Measurements from ENCODE around the gene ITGB1BP1.

DNA sequence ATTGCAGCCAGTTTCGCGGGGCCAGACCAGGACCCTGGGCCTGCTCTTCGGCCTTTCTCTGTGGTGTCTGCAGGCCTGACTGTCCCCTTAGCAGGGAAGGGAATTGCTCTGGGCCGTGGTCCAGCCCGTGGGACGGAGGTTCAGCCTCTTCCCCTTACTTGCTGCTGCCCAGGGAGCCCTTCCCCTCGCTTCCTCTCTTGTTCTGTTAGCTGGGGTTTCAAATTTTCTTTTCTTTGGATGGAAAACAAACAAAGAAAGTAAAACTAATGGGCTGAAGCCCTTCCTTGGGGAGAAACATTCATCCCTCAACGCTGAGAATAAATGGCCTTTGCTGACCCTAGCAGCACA lies 52.3 kb downstream of the ASAP2 start:
- PRO-cap, 3 experiments, result no peak in any of the 3 experiments
- RAMPAGE, long total RNA, 4 experiments, result no peak in any of the 4 experiments
- RRBS, result no CpG with 5 or more reads among the region's 8 CpGs

GRCh38 chr2:9262489-9263368 lies 56.1 kb downstream of the ASAP2 start:
- PRO-cap, 3 experiments, result no peak in any of the 3 experiments
- RAMPAGE, long total RNA, 4 experiments, result no peak in any of the 4 experiments
- RRBS, result no CpG with 5 or more reads among the region's 18 CpGs

DNA sequence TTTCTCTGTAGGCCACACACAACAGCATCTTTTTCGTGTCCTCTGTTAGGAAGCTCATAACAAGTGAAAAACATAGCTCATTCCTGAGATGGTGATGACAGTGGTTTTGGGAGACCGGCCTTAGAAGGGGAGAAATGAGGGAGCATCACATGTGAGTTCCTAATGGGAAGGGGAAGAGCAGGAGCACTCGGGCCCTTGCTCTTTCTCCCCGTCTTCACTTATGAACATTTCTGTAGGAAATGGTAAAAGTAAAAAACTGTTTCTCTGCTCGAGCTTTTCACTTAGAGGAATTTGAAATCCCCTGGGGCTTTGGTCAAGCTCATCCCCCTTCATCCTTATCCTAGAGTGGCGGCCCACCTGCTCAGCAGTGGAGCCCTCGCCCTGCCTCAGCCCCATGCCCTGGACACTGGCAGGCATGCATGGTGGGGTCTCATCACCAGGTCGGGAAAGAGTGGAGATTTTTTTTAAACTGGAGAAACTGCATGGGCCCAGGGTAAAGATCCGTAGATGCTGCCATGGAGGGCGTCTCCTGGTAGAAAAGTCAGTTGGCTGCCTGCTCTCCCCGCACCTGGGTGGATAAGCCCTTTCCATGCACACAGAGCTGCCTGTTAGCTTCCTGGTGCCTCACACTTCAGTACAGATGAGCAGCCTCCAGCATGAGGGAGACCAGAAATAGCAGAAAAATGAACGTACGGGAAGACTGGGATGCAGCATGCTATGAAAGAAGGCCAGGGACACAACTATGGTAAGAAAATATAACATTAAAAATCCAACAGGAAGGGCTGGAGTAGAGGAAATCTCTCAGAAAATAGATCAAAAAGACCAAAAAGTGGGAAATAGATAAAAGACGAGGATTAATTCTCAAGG lies 91.8 kb downstream of the ASAP2 start:
- PRO-cap, 3 experiments, result no peak in any of the 3 experiments
- RAMPAGE, long total RNA, 4 experiments, result no peak in any of the 4 experiments
- RRBS, result no CpG with 5 or more reads among the region's 14 CpGs

DNA sequence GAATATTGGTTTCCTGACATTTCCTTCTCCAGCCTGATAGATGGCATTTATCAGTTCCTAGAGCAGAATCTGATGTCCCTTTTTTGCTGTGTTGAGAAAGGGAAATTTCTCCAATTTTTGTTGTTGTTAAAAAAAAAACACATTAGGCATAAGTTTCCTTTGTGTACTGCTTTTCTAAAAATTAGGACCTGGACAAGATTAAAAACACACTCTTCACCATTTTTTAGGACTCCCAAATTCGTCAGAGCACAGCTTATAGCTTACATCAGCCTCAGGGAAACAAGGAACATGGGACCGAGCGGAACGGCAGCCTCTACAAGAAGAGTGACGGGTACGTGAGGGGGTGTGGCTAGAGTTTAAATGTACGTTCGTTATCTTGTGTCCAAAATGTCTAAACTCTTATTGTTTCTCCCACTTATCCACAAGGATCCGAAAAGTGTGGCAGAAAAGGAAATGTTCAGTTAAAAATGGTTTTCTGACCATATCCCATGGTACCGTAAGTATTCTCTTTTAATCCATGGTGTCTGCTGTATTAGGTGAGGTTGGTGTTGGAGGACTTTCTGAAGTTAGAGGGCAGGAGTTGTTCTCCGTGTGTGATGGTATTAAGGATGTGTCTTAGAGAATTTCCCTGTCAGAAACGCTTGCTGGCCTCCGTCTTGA lies 78.9 kb downstream of the ITGB1BP1 start:
- PRO-cap, 3 experiments, result no peak in any of the 3 experiments
- RAMPAGE, long total RNA, 4 experiments, result no peak in any of the 4 experiments
- RRBS, result no CpG with 5 or more reads among the region's 13 CpGs

GRCh38 chr2:9422814-9423756 lies at the start of gene ITGB1BP1:
ITGB1BP1 (minus strand) TSS chr2:9423528.
- PRO-cap, 3 experiments, result peak in 3 of 3 experiments; most common plus-strand start chr2:9422862 (in 3); most common minus-strand start chr2:9423176 (in 3)
- RAMPAGE, long total RNA, 4 experiments, result start-site peak on the plus strand in 3 of 4 experiments, at chr2:9422880-9423682 at its widest, 6 to 438 reads per replicate; start-site peak on the minus strand in 4 of 4 experiments, at chr2:9423157-9423547 at its widest, 94 to 379 reads per replicate
- RRBS, result 1% methylated on average over 37 of the region's 96 CpGs

- PRO-cap, 3 experiments, result peak in 2 of 3 experiments; most common plus-strand start chr2:9474817 (in 1); most common minus-strand start chr2:9474792 (in 2)
- RAMPAGE, long total RNA, 4 experiments, result no peak in any of the 4 experiments
- RRBS, result 1% methylated on average over 33 of the region's 71 CpGs
These were observed 546 bp downstream of the IAH1 start for GRCh38 chr2:9474663-9475531.

GRCh38 chr2:9476267-9476760 lies 2.0 kb downstream of the IAH1 start:
- PRO-cap, 3 experiments, result no peak in any of the 3 experiments
- RAMPAGE, long total RNA, 4 experiments, result no peak in any of the 4 experiments
- RRBS, result no CpG with 5 or more reads among the region's 6 CpGs

- PRO-cap, 3 experiments, result no peak in any of the 3 experiments
- RAMPAGE, long total RNA, 4 experiments, result no peak in any of the 4 experiments
- RRBS, result 100% methylated on average over 1 of the region's 14 CpGs
These were observed 21.0 kb downstream of the IAH1 start for GRCh38 chr2:9495192-9495884.

- PRO-cap, 3 experiments, result no peak in any of the 3 experiments
- RAMPAGE, long total RNA, 4 experiments, result no peak in any of the 4 experiments
- RRBS, result no CpG with 5 or more reads among the region's 21 CpGs
These were observed 61.8 kb upstream of the YWHAQ start for GRCh38 chr2:9692354-9693150.

DNA sequence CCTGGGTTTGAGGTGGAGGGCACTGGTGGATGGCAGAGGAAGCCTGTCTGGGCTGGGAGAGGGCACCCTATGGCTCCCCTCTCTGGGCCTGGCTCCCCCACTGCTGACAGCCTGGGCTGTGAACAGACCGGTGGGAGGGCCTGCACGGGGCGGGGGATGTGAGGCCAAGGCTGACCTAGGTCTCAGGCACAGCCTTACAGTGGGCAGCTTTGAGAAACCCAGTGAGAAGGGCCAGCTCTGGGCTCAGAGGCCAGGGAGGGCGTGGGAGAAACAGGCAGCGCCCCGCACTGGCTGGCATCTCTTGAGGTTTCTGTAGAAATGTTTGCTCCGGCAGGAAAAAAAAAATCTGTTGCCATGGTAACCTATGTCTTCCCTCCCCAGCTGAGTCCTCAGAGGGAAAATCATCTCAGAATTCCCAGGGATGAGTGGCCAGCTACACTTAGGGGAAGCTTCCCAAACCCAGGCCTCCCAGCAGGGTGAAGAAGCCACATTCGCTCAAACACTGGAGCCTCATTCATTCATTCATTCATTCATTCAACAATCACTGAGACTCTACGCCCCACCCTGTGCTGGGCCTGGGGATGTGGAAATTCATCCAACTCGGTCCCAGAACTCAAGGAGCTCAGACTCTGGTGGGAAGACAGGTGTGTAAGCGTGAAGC lies 71.7 kb upstream of the TAF1B start:
- PRO-cap, 3 experiments, result no peak in any of the 3 experiments
- RAMPAGE, long total RNA, 4 experiments, result no peak in any of the 4 experiments
- RRBS, result no CpG with 5 or more reads among the region's 11 CpGs

DNA sequence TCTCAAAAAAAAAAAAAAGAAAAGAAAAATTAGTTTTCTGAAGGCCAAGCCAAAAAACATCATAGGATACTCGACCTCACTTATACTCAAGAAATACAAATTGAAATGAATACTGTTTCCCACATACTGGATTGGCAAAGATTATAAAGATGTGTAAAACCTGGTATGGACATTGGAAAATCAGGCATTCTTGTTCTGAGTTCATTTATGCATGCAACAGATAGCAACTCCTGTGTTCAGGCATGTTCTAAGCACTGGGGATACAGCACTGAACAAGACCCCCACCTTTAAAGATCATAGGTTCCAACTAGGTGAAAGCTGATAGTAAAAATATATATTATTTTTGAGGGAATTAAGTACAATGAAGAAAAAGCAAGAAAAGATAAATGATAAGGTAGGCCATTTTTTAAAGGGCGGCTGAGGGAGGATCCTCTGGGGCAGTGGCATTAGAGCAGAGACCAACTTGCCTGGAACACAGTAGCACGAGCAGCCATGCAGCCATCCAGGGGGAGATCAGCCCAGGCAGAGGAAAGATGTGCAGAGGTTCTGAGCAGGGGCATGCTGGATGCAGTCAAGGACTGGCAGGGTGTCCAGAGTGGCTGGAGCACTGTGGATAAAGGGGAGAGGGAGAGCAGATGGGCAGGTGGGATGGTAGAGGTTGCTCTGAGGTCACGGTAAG lies 16.5 kb upstream of the GRHL1 start:
- PRO-cap, 3 experiments, result no peak in any of the 3 experiments
- RAMPAGE, long total RNA, 4 experiments, result no peak in any of the 4 experiments
- RRBS, result no CpG with 5 or more reads among the region's 4 CpGs

GRCh38 chr2:10006179-10007347 lies 36.8 kb upstream of the KLF11 start:
- PRO-cap, 3 experiments, result peak in 2 of 3 experiments; most common plus-strand start chr2:10007120 (in 2); most common minus-strand start chr2:10006748 (in 2)
- RAMPAGE, long total RNA, 4 experiments, result no peak in any of the 4 experiments
- RRBS, result 33% methylated on average over 16 of the region's 67 CpGs

DNA sequence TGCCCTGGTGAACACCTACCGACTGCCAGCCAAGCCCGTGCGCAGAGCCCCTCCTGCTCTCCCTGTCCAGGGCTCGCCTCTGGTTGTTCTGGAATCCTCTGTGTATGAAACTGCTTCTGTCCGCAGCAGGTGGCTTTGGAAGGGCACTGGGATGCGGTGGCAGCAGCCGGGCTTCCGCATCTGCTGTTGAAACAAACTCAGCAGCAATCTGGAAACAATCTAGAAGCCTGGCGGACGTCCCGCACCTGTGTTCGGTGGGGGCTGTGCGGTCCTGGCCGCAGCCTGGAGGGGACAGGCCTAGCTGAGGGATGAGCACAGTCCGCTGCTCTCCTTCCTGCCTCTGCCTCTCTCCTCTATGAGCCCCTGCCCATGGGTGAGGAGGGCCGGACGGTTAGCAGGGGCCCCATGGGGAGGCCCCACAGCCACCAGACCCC lies 34.0 kb upstream of the KLF11 start:
- PRO-cap, 3 experiments, result no peak in any of the 3 experiments
- RAMPAGE, long total RNA, 4 experiments, result no peak in any of the 4 experiments
- RRBS, result no CpG with 5 or more reads among the region's 17 CpGs

GRCh38 chr2:10017394-10017884 lies 25.9 kb upstream of the KLF11 start:
- PRO-cap, 3 experiments, result no peak in any of the 3 experiments
- RAMPAGE, long total RNA, 4 experiments, result no peak in any of the 4 experiments
- RRBS, result no CpG with 5 or more reads among the region's 4 CpGs

GRCh38 chr2:10034164-10034816 lies 9.1 kb upstream of the KLF11 start:
- PRO-cap, 3 experiments, result no peak in any of the 3 experiments
- RAMPAGE, long total RNA, 4 experiments, result no peak in any of the 4 experiments
- RRBS, result no CpG with 5 or more reads among the region's 18 CpGs

DNA sequence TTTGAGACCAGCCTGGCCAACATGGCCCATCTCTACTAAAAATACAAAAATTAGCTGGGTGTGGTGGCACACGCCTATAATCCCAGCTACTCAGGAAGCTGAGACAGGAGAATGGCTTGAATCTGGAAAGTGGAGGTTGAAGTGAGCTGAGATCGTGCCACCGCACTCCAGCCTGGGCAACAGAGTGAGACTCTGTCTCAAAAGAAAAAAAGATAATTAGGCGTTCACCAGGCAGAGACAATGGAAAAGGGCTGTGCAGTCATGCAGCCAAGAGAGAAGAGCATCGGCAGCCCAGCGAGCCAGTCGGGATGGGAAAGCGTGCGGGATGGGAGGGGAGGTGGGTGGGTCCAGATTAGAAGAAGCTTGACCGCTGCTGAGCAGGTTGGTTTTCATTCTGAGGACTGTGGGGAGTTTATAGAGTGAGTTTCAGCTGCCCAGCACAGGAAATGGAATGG lies 14.9 kb upstream of the CYS1 start:
- PRO-cap, 3 experiments, result peak in 2 of 3 experiments; most common plus-strand start position 284 of the sequence (in 2)
- RAMPAGE, long total RNA, 4 experiments, result no peak in any of the 4 experiments
- RRBS, result no CpG with 5 or more reads among the region's 10 CpGs

GRCh38 chr2:10170322-10170773 lies 47.8 kb downstream of the RRM2 start:
- PRO-cap, 3 experiments, result no peak in any of the 3 experiments
- RAMPAGE, long total RNA, 4 experiments, result no peak in any of the 4 experiments
- RRBS, result no CpG with 5 or more reads among the region's 11 CpGs

DNA sequence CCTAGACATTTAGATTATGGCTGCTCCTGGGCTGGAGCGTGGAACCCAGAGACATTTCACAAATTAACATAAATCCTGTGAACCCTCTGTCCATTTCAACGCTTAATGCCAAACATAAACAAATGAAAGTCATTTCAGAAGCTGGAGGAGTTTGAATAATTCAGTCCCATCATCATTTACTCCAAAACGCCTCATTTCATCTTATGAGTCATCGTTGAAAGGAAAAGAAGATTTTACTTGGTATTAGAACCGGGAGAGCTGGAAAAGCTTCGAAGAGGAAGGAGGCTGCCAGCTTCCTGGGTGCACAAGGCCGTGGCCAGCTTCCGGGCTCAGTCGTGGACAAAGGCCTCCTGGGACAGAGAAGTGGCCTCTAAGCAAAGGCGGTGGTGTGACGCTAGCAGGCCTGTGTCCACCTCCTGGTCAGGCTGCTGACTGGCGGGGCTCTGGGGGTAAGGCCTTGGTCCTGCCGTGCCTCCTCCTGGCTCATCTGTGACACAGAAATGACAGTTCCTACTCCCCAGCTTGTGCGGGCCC lies 71.4 kb downstream of the RRM2 start:
- PRO-cap, 3 experiments, result no peak in any of the 3 experiments
- RAMPAGE, long total RNA, 4 experiments, result no peak in any of the 4 experiments
- RRBS, result 83% methylated on average over 4 of the region's 14 CpGs

- PRO-cap, 3 experiments, result peak in 1 of 3 experiments; most common plus-strand start chr2:10283511 (in 1); most common minus-strand start chr2:10283304 (in 1)
- RAMPAGE, long total RNA, 4 experiments, result no peak in any of the 4 experiments
- RRBS, result 82% methylated on average over 5 of the region's 15 CpGs
These were observed 19.5 kb upstream of the HPCAL1 start for GRCh38 chr2:10283055-10283807.

- PRO-cap, 3 experiments, result no peak in any of the 3 experiments
- RAMPAGE, long total RNA, 4 experiments, result no peak in any of the 4 experiments
- RRBS, result no CpG with 5 or more reads among the region's 4 CpGs
These were observed 4.8 kb upstream of the HPCAL1 start for GRCh38 chr2:10297995-10298261.

Measured in adrenal gland (tissue), 7 donors.